SK-N-DZ (cell line): Measurements from ENCODE around the genes SPIRE2 and TCF25.

DNA sequence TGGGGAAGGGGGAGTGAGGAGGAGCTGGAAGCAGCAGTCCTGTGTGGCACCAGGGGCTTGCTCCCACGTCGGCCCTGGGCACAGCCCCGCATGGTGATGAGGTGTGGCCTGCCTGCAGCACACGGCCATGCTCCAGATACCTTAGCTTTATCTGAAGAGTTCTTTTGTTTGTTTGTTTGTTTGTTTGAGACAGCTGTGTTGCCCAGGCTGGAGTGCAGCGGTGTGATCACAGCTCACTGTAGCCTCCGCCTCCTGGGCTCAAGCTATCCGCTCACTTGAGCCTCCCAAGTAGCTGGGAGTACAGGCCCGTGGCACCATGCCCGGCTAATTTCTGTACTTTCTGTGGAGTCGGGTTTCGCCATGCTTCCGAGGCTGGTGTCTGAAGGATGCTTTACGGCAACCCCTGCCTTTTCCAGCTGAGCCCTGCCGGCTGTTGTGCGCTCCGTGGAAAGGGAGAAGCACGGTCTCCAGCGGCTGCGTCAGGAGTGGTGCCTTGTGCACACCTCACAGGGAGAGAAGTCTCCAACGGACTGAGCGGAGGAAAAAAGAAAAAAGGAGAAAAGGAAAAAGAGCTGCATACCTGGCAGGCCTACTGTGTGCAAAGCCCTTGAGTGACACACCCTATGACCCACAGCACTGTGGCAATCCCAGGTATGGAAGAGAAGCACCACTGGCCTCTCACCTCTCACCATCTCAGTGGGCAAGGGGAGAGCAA is 105.3 kb downstream of the ZNF778 start:
RAMPAGE:
- cytosol, long total RNA, result no peak
- nucleus, long total RNA, result no peak

DNA sequence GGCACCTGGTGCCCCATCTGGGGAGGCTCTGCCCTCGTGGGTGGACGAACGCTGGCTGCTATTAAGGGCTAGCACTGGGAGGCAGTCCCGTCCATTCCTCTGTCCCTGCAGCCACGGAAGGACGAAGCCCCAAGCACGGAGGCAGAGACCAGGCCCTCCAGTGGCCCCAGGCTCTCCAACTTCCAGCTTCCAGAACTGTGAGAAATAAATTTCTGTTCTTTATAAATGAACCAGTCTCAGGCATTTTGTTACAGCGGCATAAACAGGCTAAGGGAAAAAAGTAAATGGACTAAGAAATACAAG is 127.8 kb downstream of the ZNF778 start:
RAMPAGE:
- cytosol, long total RNA, result no peak
- nucleus, long total RNA, result no peak

GRCh38 chr16:89374999-89375901 is 115.1 kb downstream of the ANKRD11 start:
RAMPAGE:
- cytosol, long total RNA, result no peak
- nucleus, long total RNA, result no peak

RAMPAGE:
- cytosol, long total RNA, result no peak
- nucleus, long total RNA, result no peak
Observed at GRCh38 chr16:89398851-89399375, 91.4 kb downstream of the ANKRD11 start.

GRCh38 chr16:89530512-89530993 is 22.4 kb downstream of the SPG7 start:
RAMPAGE:
- cytosol, long total RNA, result no peak
- nucleus, long total RNA, result no peak

GRCh38 chr16:89531806-89532806 is 23.9 kb downstream of the SPG7 start:
RAMPAGE:
- cytosol, long total RNA, result no peak
- nucleus, long total RNA, result no peak

DNA sequence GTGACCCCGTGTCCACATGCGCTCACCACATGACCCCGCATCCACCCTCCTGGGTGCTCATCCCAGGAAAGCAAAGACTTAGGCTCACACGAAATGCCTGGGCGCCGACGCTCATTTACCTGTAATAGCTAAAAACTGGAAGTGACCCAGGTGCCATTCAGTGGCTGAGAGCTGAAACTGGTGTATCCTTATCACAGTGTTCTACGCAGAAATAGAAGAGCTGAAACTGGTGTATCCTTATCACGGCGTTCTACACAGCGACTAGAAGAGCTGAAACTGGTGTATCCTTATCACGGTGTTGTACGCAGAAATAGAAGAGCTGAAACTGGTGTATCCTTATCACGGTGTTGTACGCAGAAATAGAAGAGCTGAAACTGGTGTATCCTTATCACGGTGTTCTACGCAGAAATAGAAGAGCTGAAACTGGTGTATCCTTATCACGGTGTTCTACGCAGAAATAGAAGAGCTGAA is 19.7 kb upstream of the RPL13 start:
RAMPAGE:
- cytosol, long total RNA, result no peak
- nucleus, long total RNA, result no peak

DNA sequence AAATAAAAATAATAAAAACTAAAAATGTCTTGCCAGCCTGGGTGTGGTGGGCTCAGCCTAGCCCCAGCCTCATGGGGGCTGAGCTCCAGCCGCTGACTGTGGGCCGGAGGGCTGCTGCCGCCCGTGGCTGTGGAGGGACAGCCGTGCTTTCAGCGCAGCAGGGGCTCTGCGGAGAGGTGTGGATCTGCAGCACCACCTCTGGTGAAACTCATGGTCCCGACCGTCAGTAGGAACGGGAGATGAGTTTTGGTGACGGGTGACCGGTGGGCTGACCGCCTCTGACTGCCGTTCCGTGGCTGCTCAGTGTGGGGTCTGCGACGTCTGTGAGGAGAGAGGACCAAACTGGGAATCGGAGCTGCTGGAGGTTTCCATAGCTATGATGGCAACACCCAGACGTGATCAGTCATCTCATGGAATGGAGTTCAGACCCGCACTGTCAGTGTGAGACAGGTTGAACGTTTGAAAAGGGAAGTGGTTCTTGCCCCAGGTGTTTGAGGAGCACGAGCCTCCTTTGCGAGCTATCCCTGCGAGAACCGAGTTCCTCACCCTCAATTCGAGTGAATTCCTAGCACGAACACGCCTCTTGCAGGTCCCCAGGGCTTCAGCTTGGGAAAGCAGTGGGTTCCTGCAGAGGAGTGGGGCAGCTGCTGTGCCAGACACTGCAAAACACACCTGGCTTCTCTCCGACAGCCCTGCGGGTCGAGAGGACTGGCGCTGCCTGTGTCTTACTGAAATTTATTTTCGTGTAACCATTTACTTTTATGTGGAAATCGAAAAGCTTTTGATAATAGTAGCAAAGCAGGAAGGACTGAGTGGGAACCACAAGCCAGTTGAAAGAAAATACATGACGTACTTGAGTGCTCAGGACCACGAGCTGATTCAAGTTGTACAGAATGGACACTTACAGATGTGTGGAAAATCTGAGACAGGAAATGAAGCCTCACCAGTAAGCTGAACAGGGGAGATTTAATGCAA is 11.8 kb upstream of the RPL13 start:
RAMPAGE:
- cytosol, long total RNA, result no peak
- nucleus, long total RNA, result no peak

DNA sequence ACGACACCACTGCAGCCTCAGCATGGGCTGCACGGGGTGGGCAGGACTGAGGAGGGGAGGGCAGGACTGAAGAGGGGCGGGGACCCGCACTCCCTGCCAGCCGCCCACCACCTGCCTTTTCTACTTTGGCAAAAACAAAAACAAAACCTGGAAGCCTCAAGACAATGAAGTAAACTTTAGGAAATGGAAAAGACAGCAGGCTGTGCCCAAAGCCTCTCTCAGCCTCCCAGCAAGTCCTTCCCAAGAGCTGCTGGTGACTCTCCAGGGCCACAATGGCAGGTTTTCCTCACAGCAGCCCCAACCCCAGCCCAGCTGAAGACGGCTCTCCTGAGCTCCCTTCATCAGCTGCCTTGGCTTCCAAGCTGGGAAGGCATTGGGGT is 12.8 kb downstream of the CHMP1A start:
RAMPAGE:
- cytosol, long total RNA, result no peak
- nucleus, long total RNA, result no peak

DNA sequence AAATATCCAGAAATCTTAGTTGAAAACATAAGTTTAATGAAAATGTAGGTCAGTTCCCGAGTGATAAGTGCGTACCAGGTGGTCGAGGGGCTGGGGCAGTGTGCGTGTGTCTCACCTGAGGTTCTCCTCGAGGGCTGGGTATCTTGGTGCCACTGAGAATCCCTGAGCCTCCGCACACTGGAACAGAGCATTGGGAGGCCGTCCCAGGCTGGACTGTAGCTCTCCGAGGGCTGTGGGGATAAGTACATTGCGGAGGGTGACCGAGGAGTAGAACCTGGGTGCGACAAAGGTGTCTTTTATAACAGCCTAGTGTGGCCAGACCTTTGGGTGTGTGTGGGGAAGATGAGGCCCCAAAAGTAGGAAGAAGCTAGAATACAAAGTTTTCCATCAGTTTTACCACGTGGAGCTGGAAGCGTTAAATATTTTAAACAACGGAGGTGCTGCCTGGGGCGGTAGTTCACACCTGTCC is 978 bp downstream of the SPATA33 start:
RAMPAGE:
- cytosol, long total RNA, result no peak
- nucleus, long total RNA, result no peak

GRCh38 chr16:89724077-89724822 is 2.9 kb downstream of the ZNF276 start:
RAMPAGE:
- cytosol, long total RNA, result no peak
- nucleus, long total RNA, result no peak

GRCh38 chr16:89744504-89745391 is 23.4 kb downstream of the ZNF276 start:
RAMPAGE:
- cytosol, long total RNA, result no peak
- nucleus, long total RNA, result no peak

DNA sequence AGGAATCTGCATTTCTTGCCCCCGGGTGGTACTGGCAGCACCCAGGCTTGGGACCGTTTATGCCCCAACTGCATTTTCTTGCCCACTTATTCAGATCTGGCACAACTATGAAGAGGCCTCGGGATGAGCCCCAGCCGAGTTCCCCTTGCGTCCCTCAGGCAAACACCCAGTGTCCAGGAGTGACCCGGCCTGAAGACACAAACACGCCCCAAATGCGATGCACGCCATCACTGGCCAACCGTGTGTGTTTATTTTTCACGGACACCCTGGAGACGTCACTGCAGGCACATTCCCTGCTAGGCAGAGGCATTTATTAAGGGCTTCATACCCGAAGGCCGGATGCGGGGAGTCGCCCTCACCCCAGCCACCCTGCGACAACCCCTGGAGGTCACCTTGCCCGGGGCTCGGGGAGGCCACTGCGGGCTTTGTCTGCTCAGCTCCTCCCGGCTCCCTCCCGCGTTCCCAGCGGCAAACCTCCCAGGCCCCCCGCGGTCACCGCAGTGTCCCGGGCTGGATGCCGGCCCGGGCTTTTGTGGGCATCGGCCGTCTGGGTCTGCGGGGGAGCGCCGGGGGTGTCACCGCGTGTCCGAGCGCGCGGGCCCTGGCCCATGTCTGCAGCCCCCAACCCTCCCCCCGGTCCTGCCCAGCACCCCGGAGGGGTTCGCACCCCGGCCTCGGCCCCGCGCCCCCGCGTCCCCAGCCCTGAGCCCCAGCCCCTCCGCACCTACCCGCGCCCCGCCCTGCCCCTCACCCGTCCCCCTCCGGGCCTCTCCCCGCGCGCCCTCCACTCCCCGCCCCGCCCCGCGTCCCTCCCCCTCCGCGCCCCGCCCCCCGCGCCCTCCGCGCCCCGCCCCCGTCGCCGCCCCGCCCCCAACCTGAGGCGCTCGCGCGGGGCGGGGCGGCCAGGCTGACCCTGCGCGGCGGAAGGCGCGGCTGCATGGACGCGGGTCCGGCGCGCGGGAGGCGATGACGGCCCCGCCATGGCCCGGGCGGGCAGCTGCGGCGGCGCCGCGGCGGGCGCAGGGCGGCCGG is at the start of gene SPIRE2:
SPIRE2 (plus strand) TSS at position 905 of the 1,032 bp plus-strand sequence.
RAMPAGE:
- cytosol, long total RNA, result no peak
- nucleus, long total RNA, result no peak

RAMPAGE:
- cytosol, long total RNA, result no peak
- nucleus, long total RNA, result no peak
Observed at GRCh38 chr16:89830294-89830602, 2.0 kb downstream of the SPIRE2 start.

DNA sequence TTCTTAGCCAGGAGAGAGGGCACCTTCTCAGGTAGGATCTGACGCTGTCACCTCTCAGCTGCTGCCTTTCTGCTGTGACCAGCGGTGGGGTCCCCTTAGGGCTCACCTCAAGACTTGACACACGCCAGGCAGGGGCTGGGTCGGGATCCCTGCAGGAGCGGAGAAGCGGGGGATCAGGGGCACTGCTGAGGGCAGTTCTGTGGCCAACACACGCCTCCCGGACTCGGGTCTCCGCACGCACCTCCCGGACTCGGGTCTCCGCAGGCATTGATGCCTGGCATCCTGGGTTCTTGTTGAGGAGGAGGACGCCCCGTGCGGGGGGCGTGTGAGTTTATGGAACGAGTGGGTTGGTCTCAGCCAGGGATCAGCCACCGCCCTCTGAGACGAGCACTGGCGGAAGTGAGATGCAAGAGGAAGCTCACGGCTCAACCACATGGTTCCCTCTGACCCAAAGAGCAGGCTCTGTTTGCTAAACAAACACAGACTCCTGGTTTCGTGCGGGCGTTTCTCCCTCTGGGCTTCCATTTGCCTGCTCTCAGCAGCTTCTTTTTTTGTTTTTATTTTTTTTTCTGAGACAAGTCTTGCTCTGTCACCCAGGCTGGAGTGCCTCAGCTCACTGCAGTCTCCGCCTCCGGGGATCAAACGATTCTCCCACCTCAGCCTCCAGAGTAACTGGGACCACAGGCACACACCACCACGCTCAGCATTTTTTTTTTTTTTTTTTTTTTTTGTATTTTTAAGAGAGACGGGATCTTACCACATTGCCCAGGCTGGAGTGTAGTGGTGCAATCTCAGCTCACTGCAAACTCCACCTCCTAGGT is 9.4 kb downstream of the SPIRE2 start:
RAMPAGE:
- cytosol, long total RNA, result no peak
- nucleus, long total RNA, result no peak

GRCh38 chr16:89873405-89874133 is at the start of gene TCF25:
Gene TCF25 (plus strand): TSS chr16:89873592.
RAMPAGE:
- cytosol, long total RNA, result start-site peak on the plus strand at chr16:89873565-89873649, 664 and 2,796 reads in 2 replicates
- nucleus, long total RNA, result start-site peak on the plus strand at chr16:89873565-89873646, 3,566 and 1,278 reads in 2 replicates

DNA sequence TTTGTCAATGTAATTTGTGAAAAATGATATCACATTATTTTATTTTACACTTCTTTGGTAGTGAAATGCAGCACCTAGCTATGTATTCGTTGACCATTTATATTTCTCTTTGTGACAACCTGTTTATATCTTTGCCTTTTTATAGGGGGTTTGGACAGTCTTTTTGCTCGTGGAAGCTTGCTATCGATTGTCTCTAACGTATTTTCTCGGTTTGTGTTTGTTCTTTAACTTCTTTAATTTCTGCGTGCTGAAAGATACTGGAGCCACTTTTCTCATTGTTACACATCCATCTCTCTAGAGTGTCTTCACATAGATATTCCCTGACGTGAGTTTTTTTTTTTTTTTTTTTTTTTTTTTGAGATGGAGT is 1.8 kb downstream of the TCF25 start:
RAMPAGE:
- cytosol, long total RNA, result no peak
- nucleus, long total RNA, result no peak

DNA sequence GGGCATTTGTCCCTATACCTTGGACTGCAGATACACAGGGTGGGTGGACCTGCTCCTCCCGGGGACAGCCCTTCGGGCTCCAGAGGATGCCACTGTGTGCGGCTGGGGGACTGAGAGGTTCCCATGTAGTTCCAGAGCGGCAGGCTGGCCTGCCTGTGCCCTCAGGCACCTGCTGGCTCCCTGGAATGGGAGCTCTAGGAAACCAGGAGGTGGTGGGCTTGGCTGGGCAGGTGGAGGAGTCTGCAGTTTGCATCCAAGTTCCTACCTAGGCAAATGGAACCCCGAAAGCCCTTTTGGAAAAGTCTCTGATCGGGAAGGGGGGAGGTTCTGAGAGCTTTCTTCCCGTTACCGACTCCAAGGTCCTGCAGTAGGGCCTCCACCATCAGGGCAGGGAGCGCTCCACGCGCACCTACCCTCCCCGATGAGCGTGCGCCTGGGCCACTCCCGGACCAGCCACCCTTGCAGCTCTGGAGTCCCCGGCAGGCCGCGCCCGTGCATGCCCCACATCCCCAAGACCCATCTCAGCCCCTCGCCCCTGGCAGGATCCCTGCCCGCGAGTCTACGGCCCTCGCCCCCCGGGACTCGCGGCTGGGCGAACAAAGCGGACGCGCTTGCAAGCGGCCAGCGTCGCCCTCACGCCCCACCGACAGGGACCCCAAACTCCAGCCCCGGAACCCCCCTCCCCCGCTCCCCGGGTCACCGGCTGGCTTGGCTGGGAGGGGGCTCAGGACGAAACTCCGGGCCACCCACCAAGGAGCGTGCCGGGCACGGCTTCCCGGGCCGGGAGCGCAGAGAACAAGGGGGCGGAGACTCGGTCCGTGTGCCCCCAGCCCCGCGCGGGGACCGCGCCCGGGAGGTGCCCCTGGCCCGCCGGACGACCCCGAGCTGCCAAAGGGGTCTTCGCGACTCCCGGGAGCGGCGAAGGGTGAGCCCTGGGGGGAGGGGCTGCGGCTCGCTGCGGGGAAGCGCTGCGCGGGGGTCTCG is 657 bp downstream of the DBNDD1 start:
RAMPAGE:
- cytosol, long total RNA, result no peak
- nucleus, long total RNA, result no peak

DNA sequence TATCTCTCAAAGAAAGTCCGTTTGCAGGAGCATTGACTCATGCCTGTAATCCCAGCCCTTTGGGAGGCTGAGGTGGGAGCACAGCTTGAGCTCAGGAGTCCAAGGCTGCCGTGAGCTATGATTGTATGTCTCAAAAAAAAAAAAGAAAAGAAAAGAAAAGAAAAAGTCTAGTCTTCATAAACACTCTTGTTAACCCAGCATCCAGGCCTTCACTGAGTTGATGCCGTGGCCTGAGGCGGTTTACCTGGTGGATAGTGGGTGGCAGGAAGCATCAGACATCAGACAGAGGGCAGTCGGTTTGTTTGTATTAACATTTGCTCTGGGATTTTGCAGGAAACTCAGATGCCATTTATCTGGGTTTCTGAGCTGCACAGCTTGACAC is 909 bp upstream of the DBNDD1 start:
RAMPAGE:
- cytosol, long total RNA, result no peak
- nucleus, long total RNA, result no peak

RAMPAGE:
- cytosol, long total RNA, result no peak
- nucleus, long total RNA, result no peak
Observed at GRCh38 chr16:90078207-90079007, 1.3 kb upstream of the PRDM7 start.